HepG2 (cell line): ENCODE data around the genes NIT1, B4GALT3, FCER1G and HSPA6.

DNA sequence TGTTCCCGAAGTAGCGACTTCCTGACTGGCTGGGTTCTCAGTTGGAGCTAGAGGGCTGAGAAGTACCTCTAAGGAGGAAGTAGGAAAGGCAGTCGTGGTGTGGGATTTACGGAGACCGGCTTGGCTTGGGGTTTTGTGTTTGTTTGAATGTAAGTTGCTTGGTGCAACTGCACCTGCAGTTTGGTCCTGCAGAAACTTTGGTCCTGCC is 372 bp upstream of the F11R start:
- RRBS, 2 experiments, result no CpG with 5 or more reads among the region's 5 CpGs
CAGE:
- cytosol, long polyA minus RNA, result no peak
- cytosol, long polyA plus RNA, result no peak
- long polyA plus RNA, result no peak
- nucleus, long polyA minus RNA, result no peak
- nucleus, long polyA plus RNA, result no peak

- RRBS, 2 experiments, result no CpG with 5 or more reads among the region's 7 CpGs
CAGE:
- cytosol, long polyA minus RNA, result no peak
- cytosol, long polyA plus RNA, result no peak
- long polyA plus RNA, result no peak
- nucleus, long polyA minus RNA, result no peak
- nucleus, long polyA plus RNA, result no peak
Measured at GRCh38 chr1:161065462-161065848, 4.2 kb downstream of the ARHGAP30 start.

DNA sequence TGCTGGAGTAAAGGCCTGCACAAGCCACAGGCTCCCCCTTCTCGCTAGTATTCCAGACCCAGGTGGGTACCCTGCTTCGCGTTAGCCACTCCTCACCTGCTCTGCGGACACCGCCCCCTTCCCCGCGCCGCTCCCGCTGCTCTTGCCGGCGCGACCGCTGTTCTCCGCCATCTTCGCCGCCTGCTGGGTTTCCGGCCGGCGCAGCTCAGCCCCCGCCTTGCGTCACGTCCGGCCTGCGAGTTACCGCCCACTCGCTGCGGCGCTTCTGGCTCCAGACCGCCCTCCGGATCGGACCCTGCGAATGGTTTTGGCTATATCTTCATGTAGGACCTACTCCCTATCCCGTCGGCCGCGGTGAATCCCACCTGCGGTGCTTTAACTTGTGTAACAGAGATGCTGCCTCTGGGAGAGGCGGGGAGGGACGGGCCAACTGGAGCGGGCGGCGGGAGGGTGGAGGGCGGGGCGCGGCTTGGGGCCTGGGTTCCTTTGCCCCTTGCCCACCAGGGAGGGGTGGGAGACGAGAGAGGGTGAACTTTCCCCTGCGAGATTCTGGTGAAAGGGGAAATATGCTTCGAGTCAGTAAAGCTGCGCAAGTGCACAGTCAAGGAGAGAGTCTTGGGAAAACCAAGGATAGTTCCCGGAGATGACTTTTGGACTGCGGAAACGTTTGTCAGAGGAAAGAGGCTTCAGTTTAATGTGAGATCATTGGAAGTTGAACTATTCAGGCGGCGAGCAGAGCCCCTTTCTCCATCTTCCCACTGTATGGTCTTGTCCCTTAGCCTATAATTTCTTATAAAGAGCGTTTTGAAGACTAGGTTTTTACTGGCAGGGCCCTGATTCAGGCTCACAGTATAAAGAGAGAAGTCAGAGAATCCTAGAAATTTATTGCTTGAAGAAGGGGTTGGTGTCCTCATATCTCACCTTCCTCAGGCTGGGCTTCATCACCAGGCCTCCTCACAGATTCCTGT is at the start of gene NIT1:
Gene NIT1 (plus strand): TSS at position 250 of the 968 bp plus-strand sequence.
- RRBS, 2 experiments, result 2% methylated on average over 12 of the region's 55 CpGs
CAGE:
- cytosol, long polyA minus RNA, result start-site peak on the plus strand centred at position 272 of the sequence, 15 bp wide, 141 reads
- cytosol, long polyA plus RNA, result start-site peak on the minus strand centred at position 186 of the sequence, 29 bp wide, 2,258 and 4,547 reads in 2 replicates; start-site peak on the plus strand centred at position 258 of the sequence, 49 bp wide, 183 and 115 reads in 2 replicates; start-site peak on the plus strand centred at position 515 of the sequence, 87 bp wide, 32 and 17 reads in 2 replicates
- long polyA plus RNA, result start-site peak on the minus strand centred at position 190 of the sequence, 36 bp wide, 1,365 and 1,382 reads in 2 replicates; start-site peak on the plus strand centred at position 270 of the sequence, 49 bp wide, 121 and 195 reads in 2 replicates; start-site peak on the plus strand centred at position 510 of the sequence, 38 bp wide, 18 and 22 reads in 2 replicates
- nucleus, long polyA minus RNA, result no peak
- nucleus, long polyA plus RNA, result start-site peak on the minus strand centred at position 185 of the sequence, 20 bp wide, 1,537 and 1,045 reads in 2 replicates; start-site peak on the plus strand centred at position 267 of the sequence, 63 bp wide, 135 and 262 reads in 2 replicates; start-site peak on the plus strand centred at position 531 of the sequence, 57 bp wide, 45 and 32 reads in 2 replicates

GRCh38 chr1:161165590-161165779 is 741 bp upstream of the PPOX start:
CAGE:
- cytosol, long polyA minus RNA, result no peak
- cytosol, long polyA plus RNA, result no peak
- long polyA plus RNA, result no peak
- nucleus, long polyA minus RNA, result no peak
- nucleus, long polyA plus RNA, result no peak

- RRBS, 2 experiments, result no CpG with 5 or more reads among the region's 17 CpGs
CAGE:
- cytosol, long polyA minus RNA, result no peak
- cytosol, long polyA plus RNA, result no peak
- long polyA plus RNA, result no peak
- nucleus, long polyA minus RNA, result no peak
- nucleus, long polyA plus RNA, result no peak
Measured at GRCh38 chr1:161165780-161166179, 446 bp upstream of the PPOX start.

GRCh38 chr1:161176888-161178106 is at the start of gene B4GALT3:
B4GALT3 (minus strand) TSS chr1:161177507.
- RRBS, 2 experiments, result 2 to 3% methylated on average over 9 of the region's 65 CpGs
CAGE:
- cytosol, long polyA minus RNA, result no peak
- cytosol, long polyA plus RNA, result no peak
- long polyA plus RNA, result start-site peak on the minus strand at chr1:161177494-161177498, 413 and 449 reads in 2 replicates
- nucleus, long polyA minus RNA, result no peak
- nucleus, long polyA plus RNA, result no peak

DNA sequence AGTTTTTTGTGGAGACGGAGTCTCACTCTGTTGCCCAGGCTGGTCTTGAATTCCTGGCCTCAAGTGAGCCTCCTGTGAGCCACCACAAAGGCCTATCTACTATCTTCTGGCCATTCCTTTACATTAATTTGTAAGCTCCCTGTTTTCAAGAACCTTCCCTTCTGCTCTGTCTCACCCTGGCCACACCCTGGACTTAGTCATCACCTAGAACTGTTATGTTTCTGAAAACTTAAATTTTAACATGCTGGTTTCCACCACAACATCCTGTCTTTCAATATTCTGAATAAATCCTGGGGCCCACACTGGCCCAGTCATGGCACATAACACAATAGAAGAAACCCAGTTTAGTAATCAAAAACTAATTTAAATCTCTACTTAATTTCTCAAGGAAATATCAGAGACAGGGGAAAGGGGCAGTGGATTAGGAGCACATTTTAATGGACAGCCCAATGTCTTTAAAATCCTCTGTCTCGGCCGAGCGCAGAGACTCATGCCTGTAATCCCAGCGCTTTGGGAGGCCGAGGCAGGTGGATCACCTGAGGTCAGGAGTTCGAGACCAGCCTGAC is 5.0 kb upstream of the B4GALT3 start:
- RRBS, 2 experiments, result no CpG with 5 or more reads among the region's 7 CpGs
CAGE:
- cytosol, long polyA minus RNA, result no peak
- cytosol, long polyA plus RNA, result no peak
- long polyA plus RNA, result no peak
- nucleus, long polyA minus RNA, result no peak
- nucleus, long polyA plus RNA, result no peak

DNA sequence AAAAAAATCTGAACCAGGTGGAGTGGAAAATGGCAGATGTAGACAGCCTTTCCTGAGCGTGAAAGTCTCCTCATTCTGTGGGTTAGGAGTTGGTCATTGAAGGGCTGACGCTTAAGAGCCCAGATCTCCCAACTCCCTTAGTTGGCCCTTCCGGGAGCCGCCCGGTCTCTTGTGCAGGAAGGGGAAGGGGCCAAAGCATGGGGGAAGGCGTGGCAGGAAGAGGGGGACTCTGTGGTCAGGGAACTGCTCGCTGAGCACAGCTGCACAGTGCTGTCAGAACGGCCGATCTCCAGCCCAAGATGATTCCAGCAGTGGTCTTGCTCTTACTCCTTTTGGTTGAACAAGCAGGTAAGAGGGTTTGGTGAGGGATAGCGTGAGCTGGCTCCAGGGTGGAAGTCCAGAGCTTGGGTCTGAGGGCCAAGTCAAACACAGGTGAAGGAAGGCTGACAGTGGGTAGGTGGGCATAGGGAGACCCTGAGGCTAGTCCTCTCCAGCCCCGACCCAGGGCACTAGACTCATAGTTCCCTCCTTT is at the start of gene FCER1G:
Gene FCER1G (plus strand): TSS at position 273 of the 532 bp plus-strand sequence.
- RRBS, 2 experiments, result no CpG with 5 or more reads among the region's 11 CpGs
CAGE:
- cytosol, long polyA minus RNA, result no peak
- cytosol, long polyA plus RNA, result no peak
- long polyA plus RNA, result no peak
- nucleus, long polyA minus RNA, result no peak
- nucleus, long polyA plus RNA, result no peak

GRCh38 chr1:161305499-161306880 is 3.8 kb downstream of the MPZ start:
- RRBS, 2 experiments, result 26 to 60% methylated on average over 7 of the region's 52 CpGs
CAGE:
- cytosol, long polyA minus RNA, result no peak
- cytosol, long polyA plus RNA, result no peak
- long polyA plus RNA, result no peak
- nucleus, long polyA minus RNA, result no peak
- nucleus, long polyA plus RNA, result no peak

GRCh38 chr1:161315588-161316600 is 1.7 kb downstream of the SDHC start:
- RRBS, 2 experiments, result no CpG with 5 or more reads among the region's 22 CpGs
CAGE:
- cytosol, long polyA minus RNA, result no peak
- cytosol, long polyA plus RNA, result no peak
- long polyA plus RNA, result no peak
- nucleus, long polyA minus RNA, result no peak
- nucleus, long polyA plus RNA, result no peak

DNA sequence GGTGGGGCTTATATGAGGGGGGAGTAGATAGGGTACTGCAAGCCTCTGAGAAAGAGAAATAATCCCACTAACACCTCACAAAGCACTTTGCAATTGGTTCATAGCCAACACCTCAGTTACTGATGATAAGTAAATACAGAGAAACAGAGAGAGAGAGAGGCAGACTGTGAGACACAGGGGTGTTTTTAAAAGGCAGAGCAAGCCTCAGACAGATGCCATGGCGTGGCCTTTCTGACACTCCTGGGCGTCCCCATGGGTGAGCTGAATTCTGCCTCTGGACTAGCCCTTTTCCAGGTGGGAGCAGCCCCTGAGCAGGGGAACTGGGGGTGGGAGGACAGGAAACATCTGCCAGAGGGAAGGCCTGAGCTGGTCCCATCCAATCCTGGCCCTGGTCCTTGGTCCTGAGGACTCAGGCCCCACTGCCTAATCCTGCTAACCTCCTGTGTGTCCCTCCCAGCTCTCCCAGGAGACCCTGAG is 6.1 kb downstream of the FCGR2A start:
- RRBS, 2 experiments, result no CpG with 5 or more reads among the region's 2 CpGs
CAGE:
- cytosol, long polyA minus RNA, result no peak
- cytosol, long polyA plus RNA, result no peak
- long polyA plus RNA, result no peak
- nucleus, long polyA minus RNA, result no peak
- nucleus, long polyA plus RNA, result no peak

- RRBS, 2 experiments, result 2 to 3% methylated on average over 5 to 9 of the region's 84 CpGs
CAGE:
- cytosol, long polyA minus RNA, result no peak
- cytosol, long polyA plus RNA, result no peak
- long polyA plus RNA, result no peak
- nucleus, long polyA minus RNA, result no peak
- nucleus, long polyA plus RNA, result no peak
Measured at GRCh38 chr1:161523328-161524763, at the start of gene HSPA6. HSPA6 (plus strand) TSS chr1:161524540.

DNA sequence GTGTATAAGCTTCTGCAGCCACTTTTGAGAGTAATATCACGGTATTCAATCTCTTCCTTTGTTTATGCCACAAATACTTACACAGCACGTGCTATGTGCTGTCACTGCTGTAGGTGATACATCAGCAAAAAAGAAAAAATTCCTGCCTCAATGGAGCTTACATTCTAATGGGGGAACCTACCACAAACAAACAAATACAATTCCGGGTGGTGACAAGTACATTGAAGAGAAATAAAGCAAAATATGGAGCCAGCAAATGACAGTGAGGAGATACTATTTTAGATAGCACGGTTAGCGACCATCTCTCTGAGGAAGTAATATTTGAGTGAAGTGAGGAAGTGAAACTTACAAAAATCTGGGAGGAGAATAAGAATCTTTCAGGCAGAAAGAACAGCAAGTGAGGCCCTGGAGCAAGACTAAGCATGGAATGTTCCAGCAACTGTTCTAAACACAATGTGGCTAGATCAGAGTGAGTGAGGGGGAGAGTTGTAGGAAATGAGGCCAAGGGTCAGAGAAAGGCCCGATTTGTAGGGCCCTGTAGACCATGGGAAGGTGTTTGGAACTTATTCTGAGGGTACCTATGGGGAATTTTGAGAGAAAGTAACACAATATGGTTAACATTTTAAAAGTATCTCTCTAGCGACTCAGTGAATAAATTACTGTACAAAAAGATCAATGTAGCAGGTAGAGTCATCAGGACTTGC is 2.5 kb upstream of the FCRLB start:
- RRBS, 2 experiments, result no CpG with 5 or more reads among the region's 7 CpGs
CAGE:
- cytosol, long polyA minus RNA, result no peak
- cytosol, long polyA plus RNA, result no peak
- long polyA plus RNA, result no peak
- nucleus, long polyA minus RNA, result no peak
- nucleus, long polyA plus RNA, result no peak

DNA sequence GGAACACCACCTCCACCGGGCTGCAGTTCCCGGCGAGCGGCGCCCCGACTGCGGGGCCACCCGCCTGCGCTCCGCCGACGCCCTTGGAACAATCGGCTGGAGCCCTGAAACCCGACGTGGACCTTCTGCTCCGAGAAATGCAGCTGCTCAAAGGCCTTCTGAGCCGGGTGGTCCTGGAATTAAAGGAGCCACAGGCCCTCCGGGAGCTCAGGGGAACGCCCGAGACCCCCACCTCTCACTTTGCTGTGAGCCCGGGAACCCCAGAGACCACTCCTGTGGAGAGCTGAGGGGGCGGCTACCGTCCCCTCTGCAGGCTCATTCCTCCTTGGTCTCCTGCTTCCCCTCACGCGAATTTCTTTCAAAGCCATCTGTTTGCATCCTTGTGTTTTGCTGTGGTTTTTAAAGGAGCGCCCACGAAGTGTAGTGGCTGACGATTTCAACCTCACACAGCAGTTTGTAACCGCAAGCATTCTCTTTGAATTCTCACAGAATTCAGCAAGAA is 6.1 kb downstream of the FCRLB start:
- RRBS, 2 experiments, result 7 to 9% methylated on average over 4 of the region's 29 CpGs
CAGE:
- cytosol, long polyA minus RNA, result no peak
- cytosol, long polyA plus RNA, result no peak
- long polyA plus RNA, result no peak
- nucleus, long polyA minus RNA, result no peak
- nucleus, long polyA plus RNA, result no peak

DNA sequence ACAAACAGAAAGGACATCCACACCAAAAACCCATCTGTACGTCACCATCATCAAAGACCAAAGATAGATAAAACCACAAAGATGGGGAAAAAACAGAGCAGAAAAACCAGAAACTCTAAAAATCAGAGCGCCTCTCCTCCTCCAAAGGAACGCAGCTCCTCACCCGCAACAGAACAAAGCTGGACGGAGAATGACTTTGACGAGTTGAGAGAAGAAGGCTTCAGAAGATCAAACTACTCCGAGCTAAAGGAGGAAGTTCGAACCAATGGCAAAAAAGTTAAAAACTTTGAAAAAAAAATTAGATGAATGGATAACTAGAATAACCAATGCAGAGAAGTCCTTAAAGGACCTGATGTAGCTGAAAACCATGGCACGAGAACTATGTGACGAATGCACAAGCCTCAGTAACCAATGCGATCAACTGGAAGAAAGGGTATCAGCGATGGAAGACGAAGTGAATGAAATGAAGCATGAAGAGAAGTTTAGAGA is 67.1 kb downstream of the ATF6 start:
- RRBS, 2 experiments, result no CpG with 5 or more reads among the region's 13 CpGs
CAGE:
- cytosol, long polyA minus RNA, result no peak
- cytosol, long polyA plus RNA, result no peak
- long polyA plus RNA, result no peak
- nucleus, long polyA minus RNA, result no peak
- nucleus, long polyA plus RNA, result no peak

DNA sequence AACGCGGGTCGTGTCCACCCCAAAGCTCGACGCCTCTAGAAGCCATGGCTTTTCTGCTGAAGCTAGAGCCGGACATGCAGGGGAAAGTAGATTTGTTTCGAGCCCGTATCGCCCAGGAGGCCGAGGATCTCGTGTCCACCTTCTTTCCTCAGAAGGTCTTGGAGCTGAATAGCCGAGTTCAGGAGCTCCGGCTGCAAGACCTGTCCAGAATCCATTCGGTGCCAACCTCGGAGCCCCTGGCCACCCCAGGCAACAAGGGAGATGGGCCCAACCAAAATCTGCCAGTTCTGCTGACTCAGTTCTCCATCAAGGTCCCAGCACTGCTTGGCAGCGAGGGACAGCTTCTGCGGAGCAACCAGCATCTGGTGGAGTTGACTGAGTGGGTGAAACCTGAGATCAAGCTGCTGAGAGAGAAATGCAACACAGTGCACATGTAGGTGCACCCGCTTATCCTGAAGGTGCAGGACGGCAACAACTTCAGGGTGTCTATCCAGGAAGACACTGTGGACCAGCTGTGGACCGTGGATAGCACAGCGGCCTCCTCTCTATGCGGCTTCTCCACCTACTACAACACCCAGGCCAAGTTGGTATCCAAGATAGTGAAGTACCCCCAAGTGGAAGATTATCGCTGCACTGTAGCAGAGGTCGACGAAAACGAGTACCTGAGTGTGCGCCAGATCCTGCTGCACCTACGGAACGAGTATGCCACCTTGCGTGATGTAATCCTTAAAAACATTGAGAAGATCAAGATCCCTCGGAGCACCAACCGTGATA is 125.0 kb downstream of the ATF6 start:
- RRBS, 2 experiments, result 90 to 95% methylated on average over 2 of the region's 32 CpGs
CAGE:
- cytosol, long polyA minus RNA, result no peak
- cytosol, long polyA plus RNA, result no peak
- long polyA plus RNA, result no peak
- nucleus, long polyA minus RNA, result no peak
- nucleus, long polyA plus RNA, result no peak

DNA sequence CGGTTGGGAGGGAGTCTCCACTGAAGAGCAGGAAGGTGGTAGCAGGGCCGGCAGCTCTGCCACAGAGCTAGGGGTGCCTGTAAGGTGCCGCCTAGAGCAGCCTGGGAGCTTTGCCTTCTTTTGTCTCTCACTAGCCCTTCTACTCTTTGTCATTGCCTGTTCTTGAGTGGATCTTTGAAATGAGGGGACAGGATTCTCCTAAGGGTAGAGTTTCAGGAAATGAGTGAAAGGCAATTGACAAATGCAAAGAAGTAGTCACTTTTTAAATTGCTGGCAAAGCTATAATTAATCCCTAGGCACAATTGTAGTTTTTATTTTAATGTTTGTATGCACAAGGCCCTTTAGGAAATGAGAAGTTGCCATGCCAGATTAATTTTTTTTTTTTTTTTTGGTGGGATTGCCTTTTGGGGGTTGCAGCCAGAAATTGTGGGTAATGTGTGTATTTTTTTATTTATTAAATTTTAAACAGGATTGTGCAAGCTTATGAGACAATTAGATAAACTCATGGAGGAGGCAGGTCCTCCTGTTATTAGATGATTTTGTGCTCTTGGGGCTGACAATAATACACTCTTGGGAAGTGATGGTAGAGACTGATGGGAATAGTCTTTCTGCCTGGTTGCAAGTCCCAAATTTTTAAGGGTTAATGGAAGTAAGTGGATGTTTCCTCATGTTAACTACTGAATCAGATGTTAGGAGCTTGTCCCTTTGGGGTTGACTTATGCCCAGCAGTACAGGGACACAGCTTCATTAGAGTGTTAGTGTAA is 62.3 kb downstream of the OLFML2B start:
- RRBS, 2 experiments, result no CpG with 5 or more reads among the region's 3 CpGs
CAGE:
- cytosol, long polyA minus RNA, result no peak
- cytosol, long polyA plus RNA, result no peak
- long polyA plus RNA, result no peak
- nucleus, long polyA minus RNA, result no peak
- nucleus, long polyA plus RNA, result no peak

- RRBS, 2 experiments, result no CpG with 5 or more reads among the region's 3 CpGs
CAGE:
- cytosol, long polyA minus RNA, result no peak
- cytosol, long polyA plus RNA, result no peak
- long polyA plus RNA, result no peak
- nucleus, long polyA minus RNA, result no peak
- nucleus, long polyA plus RNA, result no peak
Measured at GRCh38 chr1:162135104-162135502, 65.6 kb downstream of the NOS1AP start.

- RRBS, 2 experiments, result no CpG with 5 or more reads among the region's 3 CpGs
CAGE:
- cytosol, long polyA minus RNA, result no peak
- cytosol, long polyA plus RNA, result no peak
- long polyA plus RNA, result no peak
- nucleus, long polyA minus RNA, result no peak
- nucleus, long polyA plus RNA, result no peak
Measured at GRCh38 chr1:162229882-162230577, 146.6 kb downstream of the SPATA46 start.

DNA sequence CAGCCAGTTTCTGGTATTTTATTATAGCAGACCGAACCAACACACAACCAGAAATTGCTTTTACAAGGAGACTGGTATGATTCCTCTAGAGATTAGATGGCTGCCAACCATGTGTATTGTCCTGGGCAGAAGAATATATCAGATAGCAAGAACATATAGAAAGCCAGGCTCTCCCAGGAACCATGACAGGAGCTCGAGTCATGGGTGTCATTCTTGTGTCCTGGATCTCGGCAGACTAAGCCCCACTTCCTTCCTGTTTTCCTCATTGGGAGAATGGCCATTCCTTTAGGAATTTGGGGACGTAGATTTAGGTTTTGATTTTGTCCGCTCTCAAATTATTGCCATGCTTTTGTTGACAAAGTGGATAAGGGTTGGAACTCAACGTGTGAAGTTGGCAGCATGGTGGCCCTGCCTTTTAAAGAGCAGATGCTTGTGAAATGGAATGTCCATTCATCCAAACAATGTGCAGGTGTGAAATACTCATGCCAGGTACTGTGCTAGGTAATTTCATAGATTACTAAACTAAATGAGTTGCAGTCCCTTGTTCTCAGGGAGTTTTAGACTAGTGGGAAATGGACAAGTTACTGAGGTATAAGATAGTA is 75.1 kb downstream of the SPATA46 start:
- RRBS, 2 experiments, result no CpG with 5 or more reads among the region's 6 CpGs
CAGE:
- cytosol, long polyA minus RNA, result no peak
- cytosol, long polyA plus RNA, result no peak
- long polyA plus RNA, result no peak
- nucleus, long polyA minus RNA, result no peak
- nucleus, long polyA plus RNA, result no peak